Daoy (cell line): ENCODE measurements around a stretch of chr3.

- RAMPAGE, long total RNA, result no peak
Measured at GRCh38 chr3:128754105-128755484, 28.6 kb downstream of the RAB7A start.

DNA sequence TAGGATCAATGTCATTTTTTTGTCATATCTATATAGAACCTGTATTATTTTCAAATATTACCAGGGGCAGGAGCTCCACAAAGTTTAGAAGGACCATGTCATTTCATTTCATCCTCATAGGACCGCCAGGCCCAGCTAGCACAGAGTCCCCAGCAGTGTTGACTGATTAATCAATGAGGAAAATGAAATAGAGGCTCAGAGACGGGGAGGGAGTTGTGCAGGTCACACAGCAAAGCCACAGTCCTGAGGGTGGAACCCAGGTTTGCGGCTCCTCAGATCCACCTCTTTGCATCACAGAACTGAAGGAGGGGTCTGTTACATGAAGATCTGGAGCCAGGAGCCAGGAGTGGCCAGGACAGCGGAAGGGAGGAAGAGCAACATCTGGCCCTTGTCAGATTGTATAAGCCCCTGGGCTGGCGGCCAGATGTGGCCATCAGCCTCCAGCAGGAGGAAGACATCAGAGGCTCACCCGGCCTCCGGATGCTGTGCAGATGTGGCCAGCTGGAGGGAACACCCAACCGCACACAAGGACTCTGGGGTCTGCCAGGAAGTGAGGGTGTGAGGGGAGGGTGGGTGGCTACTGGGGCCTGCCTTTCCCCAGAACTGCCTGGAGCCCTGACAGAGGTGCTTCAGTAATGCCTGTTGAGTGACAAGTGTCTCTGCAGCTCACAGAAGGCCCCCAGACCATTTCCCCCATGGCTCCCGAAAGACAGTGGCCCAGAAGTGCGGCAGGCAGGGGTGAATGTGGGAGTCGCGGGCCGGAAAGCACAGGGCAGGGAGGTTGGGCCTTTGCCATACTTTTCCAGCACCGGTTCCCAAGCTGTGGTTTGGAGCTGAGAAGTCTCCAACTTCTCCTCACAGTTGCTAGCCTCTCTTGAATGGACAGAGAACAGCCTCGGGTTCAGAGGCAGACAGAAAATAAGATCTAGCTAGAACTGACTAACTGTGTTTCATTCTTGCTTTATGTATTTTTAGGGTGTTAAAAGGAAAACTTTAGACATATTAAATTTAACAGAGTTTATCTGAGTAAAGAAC lies 21.3 kb downstream of the EFCC1 start:
- RAMPAGE, long total RNA, result no peak

DNA sequence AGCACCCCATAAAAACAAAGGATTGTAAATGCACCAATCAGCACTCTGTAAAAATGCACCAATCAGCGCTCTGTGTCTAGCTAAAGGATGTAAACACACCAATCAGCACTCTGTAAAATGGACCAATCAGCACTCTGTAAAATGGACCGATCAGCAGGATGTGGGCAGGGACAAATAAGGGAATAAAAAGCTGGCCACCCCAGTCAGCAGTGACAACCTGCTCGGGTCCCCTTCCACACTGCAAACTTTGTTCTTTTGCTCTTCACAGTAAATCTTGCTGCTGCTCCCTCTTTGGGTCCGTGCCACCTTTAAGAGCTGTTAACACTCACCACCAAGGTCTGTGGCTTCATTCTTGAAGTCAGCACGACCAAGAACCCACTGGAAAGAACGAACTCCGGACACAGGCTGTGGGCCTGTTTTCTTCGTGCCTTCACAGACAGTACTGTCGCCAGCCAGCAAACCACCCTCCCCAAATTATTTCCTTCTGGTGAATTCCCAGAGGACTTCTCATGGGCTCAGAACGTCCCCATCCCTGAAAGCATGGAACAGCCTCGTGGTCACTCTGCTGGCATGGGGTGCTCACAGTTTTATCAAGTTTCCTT lies 9.0 kb downstream of the GP9 start:
- RAMPAGE, long total RNA, result no peak

DNA sequence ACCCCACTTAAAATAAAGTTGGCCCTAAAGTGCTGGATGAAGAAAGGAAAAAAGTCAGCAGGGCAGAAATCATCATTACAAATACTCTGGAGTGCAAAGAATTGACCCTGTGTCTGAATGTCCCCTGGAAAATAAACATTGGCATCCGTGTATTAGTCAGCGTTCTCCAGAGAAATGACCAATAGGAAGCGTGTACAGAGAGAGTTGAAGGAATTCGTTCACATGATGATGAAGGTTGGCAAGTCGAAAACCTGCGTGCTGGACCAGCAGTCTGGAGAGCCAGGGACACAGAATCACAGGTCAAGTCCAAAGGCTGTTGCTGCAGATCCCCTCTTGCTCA lies 16.6 kb downstream of the GP9 start:
- RAMPAGE, long total RNA, result no peak

DNA sequence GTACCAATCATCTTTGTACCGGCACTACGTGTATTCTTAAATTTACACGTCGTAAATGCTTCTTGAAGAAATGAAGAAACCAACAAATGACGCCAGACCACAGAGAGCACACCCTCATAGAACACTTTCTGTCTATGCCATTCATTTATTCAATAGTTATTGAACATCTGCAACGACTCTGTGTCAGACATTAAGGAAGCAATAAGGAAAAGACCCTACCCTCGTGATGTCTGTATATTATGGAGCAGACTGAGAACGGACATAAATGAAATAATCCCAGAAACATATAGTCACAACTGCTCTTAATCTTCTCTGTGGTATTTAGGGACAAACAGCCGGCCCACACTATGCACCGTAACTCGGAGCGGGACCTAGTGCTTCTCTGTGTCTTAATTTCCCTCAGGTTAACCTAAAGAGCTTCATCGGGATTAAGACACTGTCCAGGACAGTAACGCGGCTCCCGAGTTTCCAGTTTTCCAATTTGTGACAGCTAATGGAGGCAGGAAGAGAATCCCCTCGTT lies 480 bp downstream of the ISY1 start:
- RAMPAGE, long total RNA, result no peak

- RAMPAGE, long total RNA, result no peak
Measured at GRCh38 chr3:129257149-129258003, 8.0 kb downstream of the COPG1 start.

DNA sequence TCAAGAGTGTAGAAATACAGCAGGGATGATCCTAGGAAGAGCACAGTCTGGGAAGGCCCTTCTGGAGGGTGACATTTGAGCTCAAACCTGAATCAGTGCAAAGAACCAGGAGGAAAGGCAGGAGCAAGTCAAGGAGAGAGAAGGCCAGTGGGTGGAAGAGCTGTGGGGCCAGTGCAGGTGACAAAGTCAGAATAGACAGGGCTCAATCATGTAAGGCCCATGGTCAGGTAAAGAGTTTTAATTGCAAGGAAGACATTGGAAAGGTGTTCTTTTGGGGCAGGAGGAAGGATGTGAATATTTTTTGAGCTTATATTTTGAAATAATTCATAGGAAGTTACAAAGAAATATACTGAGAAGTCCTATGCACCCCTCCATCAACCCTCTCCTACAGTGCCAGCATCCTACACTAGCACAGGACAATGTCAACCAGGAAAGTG lies 11.9 kb downstream of the COPG1 start:
- RAMPAGE, long total RNA, result no peak

DNA sequence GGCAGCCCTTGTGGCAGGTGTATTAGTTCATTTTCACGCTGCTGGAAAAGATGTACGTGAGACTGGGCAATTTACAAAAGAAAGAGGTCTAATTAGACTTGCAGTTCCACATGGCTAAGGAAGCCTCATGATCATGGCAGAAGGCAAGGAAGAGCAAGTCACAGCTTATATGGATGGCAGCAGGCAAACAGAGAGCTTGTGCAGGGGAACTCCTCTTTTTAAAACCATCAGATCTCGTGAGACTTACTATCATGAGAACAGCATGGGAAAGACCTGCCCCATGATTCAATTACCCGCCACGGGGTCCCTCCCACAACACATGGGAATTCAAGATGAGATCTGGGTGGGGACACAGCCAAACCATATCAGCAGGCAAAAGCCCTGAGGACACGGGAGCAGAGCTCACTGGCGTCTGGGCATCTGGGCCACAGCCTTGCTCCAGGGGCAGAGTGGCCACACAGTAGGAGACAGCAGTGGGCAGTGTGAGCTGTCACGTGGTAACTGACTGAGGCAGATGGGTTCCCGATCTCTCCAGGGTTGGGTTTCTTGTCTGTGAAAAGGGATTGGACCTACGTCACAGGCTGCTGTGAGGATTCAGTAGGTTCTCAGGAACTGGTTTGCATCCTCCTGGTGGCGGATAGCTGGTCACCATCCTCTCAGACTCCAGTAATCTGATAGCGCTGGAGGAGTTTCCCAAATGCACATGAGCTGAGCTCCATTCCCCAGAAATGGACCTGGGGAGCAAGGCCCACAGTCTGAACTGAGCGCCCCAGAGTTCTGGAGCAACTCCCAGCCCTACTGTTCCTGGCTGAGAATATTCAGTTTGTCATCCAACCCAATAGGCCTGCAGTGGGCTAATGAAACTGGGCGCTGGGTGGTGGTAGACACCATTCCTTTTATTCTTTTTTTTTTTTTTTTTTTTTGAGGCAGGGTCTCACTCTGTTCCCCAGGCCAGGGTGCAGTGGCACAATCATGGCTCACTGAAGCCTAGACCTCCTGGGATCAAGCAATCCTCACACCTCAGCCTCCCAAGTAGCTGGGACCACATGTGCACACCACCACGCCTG lies 42.8 kb downstream of the EFCAB12 start:
- RAMPAGE, long total RNA, result no peak

DNA sequence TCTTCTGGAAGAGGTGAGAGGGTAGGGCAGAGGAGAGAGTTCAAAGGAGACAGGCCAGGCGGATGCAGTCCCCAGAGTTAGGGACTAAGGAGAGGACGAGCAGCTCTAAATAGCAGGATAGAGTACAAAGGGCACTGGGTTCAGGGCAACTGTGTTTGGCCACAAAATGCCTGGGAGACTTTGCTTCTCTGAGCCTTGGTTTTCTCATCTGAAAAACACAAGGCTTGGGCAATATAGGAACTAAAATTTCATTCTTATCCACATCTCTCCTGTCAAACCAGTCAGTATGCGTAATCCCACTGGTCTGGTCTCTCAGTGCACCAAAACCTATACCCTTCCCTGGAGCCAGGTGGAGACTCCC lies 10.0 kb downstream of the EFCAB12 start:
- RAMPAGE, long total RNA, result no peak

GRCh38 chr3:129429138-129429504 lies 685 bp upstream of the EFCAB12 start:
- RAMPAGE, long total RNA, result no peak

GRCh38 chr3:129447878-129448815 lies 8.1 kb downstream of the IFT122 start:
- RAMPAGE, long total RNA, result no peak

DNA sequence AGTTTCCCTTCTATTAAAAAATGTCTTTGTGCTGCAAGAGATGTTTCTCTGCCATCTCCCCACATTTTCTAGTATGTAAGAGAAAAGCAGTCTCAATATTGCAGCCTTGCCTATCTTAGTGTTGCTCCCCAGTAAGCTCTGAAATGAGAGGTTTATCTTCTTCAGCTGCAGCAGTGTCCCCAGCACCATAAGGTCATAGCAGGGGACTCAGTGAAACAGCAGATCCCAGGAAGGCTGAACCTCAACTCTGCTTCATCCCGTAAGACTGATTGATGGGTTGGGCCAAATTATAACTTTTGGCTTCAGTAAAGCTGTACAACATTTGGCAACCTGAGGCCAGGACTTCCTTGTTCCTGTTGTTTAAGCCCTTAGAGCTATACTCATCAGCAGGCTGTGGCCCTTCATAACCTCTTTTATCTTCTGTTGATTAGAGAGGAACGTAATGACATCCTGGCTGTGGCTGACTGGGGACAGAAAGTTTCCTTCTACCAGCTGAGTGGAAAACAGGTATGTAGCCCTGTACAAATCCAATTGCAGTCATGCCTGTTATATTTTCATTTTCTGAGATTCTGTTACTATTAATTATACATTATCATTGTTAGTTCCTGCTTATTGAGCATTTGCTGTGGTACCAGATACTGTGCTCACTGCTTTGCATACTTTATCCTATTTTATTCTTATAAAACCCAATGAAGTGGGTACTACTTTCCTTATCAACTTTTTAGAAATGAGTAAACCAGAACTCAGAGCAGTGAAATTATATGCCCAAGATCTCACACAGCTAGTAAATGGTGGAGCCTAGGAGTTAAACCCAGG lies 29.1 kb downstream of the IFT122 start:
- RAMPAGE, long total RNA, result no peak

DNA sequence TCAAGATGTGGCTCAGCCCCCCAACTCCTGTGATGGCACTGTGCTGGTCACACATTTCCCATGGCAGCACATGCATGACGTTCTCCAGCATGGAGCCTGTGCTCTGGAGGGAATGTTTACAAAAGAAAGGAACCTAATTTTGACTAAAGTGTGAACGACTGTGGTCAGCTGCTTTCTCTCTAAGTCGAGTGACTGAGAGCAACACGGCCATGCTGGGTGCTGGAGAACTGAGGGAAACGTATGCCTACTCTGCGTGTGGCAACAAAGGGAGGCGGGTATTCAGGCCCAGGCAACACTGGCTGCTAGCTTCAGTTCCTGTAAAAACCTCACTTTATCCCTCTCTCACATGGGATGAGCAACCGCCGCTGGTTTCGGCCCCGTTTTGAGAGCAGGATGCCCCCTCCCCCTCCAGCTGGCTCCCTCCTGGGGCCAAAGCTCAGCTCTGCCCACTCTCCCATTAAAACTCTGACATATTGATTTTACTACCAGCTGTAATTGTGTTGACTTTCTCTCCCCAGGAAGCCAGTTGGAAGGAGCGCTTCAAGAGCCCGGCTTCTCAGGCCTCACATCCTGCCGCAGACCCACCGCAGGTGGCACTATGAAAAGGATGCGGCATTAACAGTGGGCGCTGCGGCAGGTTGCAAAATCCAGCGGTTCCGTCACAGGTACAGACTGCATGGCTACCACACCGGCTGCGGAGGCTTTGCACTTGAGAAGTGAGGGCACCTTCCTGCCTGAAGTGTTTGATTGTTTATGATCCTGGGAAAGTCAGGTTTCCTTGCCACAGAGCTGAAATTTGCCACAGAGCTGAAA lies 12.8 kb downstream of the PLXND1 start:
- RAMPAGE, long total RNA, result no peak

GRCh38 chr3:129618798-129619368 lies 12.4 kb upstream of the PLXND1 start:
- RAMPAGE, long total RNA, result no peak

DNA sequence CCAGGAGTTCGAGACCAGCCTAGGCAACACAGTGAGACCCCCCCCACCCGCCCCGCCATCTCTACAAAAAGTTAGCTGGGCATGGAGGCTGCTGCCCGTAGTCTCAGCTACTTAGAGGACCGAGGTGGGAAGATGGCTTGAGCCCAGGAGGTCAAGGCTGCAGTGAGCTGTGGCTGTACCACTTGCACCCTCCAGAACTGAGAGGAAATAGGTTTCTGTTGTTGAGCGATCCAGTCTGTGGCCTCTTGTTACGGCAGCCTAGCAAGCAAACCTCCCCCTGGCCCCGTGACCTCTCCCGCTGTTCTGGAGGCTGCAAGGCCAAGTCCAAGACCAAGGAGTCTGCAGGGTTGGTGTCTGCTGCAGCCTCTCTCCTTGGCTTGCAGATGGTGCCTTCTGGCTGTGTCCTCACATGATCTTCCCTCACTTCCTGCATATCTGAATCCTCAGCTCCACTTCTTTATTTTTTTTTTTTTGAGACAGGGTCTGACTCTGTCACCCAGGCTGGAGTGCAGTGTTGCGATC lies 17.8 kb upstream of the PLXND1 start:
- RAMPAGE, long total RNA, result no peak

DNA sequence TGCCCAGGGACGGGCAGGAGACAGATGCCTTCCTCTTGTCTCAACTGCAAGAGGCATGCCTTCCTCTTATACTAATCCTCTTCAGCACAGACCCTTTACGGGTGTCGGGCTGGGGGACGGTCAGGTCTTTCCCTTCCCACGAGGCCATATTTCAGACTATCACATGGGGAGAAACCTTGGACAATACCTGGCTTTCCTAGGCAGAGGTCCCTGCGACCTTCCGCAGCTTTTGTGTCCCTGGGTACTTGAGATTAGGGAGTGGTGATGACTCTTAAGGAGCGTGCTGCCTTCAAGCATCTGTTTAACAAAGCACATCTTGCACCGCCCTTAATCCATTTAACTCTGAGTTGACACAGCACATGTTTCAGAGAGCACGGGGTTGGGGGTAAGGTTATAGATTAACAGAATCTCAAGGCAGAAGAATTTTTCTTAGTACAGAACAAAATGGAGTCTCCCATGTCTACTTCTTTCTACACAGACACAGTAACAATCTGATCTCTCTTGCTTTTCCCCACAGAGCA lies 35.1 kb upstream of the PLXND1 start:
- RAMPAGE, long total RNA, result no peak

GRCh38 chr3:129757061-129757850 lies 136.3 kb downstream of the TMCC1 start:
- RAMPAGE, long total RNA, result no peak

DNA sequence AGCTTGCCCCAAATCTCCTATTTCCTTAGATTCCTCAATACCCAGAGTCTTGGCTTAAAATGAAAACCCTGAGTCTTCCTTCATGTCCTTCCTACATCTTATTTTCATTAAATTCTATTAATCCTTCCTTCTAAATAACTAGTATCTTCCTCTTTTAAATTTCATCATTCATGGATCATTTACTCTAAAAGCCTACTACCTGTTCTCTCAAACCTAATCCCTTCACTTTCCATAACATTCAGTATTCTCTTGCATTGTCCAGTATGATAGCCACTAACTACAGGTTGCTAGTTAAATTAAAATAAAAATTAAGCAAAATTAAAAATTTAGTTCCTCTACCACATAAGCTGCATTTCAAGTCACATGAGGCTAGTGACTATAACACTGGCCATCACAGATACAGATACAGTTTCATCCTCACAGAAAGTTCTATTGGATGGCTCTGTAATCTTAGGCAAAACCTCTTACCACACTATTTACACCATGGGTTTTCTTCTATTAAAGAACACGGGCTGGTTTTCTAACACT lies 112.8 kb downstream of the TMCC1 start:
- RAMPAGE, long total RNA, result no peak

DNA sequence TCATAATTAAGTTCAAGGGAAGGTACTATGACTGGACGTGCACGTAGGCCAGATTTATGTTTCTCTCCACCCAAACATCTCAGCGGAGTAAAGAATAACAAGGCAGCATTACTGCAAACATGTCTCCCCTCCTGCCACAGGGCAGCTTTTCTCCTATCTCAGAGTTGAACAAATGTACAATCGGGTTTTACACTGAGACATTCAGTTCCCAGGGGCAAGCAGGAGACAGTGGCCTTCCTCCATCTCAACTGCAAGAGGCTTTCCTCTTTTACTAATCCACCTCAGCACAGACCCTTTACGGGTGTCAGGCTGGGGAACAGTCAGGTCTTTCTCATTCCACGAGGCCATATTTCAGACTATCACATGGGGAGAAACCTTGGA lies 42.0 kb downstream of the ALG1L2 start:
- RAMPAGE, long total RNA, result no peak

- RAMPAGE, long total RNA, result no peak
Measured at GRCh38 chr3:130144153-130144682, 62.6 kb downstream of the ALG1L2 start.